Placental pericyte (primary cell): ENCODE measurements around a stretch of chr3.

DNA sequence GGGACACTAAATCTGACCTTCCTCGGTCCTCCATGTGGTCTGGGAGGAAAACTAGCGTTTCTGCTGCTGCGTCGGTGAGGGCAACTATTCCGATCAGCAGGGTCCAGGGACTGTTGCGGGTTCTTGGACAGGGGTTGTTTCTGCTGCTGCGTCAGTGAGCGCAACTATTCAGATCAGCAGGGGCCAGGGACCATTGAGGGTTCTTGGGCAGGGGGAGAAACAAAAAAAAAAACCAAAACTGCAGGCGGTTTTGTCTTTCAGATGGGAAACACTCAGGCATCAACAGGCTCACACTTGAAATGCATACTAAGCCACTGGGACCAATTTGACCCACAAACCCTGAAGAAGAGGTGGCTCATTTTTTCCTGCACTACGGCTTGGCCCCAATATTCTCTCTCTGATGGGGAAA lies 7.9 kb upstream of the UBP1 start:
- CAGE, long polyA plus RNA, result no peak

DNA sequence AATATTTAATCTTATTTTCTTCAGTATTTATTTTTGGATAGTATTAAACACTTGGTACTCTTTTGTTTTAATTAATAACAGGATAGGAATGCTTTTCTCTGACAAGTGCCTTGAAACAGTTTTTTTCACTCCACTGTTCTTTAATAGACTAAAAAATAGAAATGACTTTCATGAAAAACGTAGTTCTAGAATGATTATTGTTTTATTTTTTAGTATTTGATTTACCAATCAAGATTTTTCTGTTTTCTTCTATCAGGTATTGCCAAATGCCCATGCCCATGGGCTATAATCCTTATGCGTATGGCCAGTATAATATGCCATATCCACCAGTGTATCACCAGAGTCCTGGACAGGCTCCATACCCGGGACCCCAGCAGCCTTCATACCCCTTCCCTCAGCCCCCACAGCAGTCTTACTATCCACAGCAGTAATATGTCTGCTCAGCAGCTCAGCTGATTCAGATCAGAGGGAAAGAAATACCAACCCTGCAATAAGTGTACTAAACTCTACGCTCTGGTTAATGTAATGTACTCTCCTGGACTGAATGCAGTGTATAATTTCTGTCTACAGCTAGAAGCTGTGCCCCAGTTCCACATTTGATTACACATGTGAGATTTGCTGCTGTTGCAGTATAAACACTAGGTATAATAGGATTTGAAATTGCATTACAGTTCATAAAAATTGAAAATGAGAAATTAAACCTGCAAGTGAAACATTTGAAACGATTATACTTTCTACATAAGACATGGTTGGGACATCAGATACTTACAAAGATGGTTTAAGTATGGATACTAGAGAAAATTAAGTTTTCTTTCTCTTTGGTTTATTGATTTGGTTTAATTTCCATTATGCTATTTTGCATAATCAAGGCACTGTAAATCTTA lies 67.9 kb downstream of the PDCD6IP start:
- CAGE, long polyA plus RNA, result no peak

GRCh38 chr3:34418908-34419223 lies 620.4 kb downstream of the PDCD6IP start:
- CAGE, long polyA plus RNA, result no peak

- CAGE, long polyA plus RNA, result no peak
Measured at GRCh38 chr3:35528697-35529186, 110.6 kb upstream of the ARPP21 start.

DNA sequence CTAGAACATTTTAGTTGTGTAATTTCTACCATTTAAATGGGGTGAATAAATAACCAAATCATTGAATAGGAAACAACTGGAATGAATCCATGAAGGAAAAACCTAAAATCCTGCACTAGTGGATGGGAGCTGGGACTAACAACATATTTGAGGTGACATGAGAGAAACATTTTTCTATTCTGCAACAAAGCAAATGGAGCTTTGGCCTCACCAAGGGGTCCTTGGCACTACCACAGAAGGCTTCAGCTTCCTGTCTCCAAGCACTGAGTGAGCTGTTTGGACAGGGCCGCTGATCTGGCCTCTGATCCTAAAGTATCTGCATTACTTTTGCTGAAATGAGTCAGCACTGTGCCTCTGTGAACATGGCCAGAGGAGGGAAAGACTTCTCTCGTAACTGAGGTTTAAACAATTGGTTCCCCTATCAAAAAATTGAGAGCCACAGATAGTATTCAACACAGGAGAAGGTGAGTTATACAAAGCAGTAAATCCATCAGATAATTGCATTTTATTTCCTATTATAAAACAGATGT lies 9.0 kb downstream of the ARPP21 start:
- CAGE, long polyA plus RNA, result no peak

- CAGE, long polyA plus RNA, result no peak
Measured at GRCh38 chr3:35664362-35665032, 25.2 kb downstream of the ARPP21 start.

DNA sequence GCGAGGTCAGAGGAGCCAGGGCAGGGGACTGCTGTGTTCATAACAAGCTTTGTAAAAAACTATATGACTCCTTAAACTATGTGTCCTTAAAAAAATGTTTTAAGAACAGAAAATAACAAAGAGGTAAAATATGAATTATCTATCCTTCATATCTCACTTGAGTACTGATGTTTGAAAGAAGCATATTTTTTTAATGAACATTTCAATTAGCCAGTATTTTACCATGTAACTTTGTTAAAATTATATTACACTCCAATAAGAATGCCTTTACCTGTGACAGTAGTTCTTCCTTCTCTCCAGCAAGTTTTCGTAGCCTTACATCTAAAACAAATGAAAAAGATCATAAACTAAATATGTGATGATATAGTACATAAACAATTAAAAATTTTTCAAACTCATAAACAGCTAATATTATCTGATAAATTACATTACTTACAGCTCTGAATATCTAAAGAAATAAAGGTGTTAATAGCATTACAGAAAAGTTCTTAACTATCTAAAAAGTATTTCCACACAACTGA lies 70.2 kb downstream of the MLH1 start:
- CAGE, long polyA plus RNA, result no peak

GRCh38 chr3:37083595-37083832 lies 90.2 kb downstream of the MLH1 start:
- CAGE, long polyA plus RNA, result no peak

- CAGE, long polyA plus RNA, result no peak
Measured at GRCh38 chr3:37127329-37127815, 47.0 kb downstream of the LRRFIP2 start.

DNA sequence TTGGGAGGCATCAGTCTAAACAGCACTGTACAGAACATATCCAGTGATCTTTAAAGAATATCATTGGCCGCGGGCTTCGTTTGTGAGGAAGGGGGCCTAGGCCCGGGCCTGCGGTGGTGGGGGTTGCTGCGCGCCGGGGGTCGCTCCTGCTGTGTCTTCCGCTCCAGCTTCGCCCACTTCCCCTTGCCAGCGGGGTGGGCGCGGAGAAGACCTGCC lies 32.3 kb downstream of the GOLGA4 start:
- CAGE, long polyA plus RNA, result no peak

GRCh38 chr3:37330200-37330968 lies 87.3 kb downstream of the GOLGA4 start:
- CAGE, long polyA plus RNA, result no peak

DNA sequence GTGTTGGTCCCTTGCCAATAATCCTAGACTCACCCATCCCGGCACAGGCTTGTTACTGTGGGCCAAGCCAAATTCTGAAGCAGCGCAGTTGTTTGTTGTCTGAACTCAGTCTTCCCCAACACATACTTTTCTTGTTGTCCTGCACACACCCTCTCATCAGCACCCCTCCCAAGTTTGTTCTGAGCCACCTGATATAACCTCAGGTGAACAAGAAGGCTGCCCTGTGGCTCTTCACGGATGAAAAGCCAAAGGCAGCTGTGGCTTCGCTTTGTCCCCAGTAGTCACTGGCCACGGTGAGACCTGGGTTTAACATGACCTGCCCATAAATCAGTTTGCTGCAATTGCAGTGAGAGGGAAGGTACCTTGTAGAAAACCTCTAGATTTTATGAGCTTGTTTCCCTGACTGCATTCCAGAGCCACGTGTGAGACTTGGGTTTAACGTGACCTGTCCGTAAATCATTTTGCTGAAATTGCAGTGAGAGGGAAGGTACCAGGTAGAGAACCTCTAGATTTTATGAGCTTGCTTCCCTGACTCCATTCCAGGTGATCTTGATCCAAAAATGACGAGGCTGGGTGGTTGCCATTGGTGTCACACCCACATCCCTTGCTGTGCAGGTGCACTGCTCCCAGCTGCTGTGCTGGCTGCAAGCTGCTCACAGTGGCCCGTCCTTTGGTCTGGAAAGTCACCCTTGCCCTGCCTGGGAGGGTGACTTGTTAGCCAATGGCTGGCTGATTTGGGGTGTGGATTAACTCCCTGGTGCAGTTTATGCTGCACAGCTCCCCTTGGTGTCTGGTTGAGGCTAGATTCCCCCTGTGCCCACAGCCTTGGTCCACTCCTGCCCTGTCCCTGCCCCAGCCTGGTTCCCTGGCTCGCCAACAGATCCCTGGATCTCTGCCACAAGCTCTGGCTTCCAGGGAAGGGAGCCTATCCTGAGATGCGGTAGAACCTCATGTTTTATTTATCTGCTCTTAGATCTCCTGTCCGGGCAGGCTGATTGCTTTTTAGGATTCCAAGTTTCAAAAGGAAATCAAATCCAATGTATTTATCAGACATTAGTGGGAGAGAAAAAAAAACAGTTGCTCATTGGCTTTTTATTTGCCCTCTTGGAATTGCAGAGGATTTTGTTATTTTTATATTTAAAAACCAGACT lies 192.7 kb upstream of the CTDSPL start:
- CAGE, long polyA plus RNA, result no peak

DNA sequence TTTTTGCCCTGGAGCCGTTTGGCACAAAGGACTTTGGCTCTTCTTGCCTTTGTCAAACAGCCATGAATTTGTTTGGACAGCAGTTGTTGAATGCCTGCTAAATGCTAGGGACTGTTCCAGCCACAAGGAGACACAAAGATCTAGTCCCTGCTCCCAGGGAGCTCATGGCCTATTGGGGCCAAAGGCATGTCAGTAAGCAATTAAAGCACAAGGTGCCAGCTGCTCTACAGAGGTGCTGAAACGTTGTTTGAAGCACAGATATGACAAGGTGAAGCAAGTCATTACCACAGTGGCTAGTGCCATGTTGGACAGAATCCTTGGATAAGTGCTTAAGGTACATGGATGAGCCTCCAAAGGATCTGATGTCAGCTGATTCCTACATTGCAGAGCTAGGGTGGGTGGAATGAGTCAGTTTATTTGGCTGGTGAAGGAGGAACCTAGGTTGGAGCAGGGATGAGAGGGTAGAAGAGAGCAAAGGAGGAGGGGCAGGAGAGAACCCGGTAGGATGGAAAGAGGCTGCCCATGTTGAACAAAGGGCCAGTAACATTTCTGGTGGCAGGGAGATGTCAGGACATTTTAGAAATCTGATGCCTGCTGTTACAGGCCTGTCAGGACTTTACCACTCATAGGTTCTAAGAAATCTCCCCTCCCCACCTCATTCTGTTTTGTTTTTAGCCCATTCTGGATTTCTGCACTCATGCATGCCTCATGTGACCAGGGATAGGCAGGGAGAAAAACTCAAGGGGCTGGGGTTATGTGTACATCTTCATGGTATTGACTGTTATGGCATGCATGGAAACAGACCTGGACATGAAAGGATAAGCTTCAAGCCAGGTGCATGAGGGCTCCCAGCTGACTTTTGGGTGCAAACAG lies 171.7 kb upstream of the CTDSPL start:
- CAGE, long polyA plus RNA, result no peak

GRCh38 chr3:37694338-37694778 lies 167.3 kb upstream of the CTDSPL start:
- CAGE, long polyA plus RNA, result no peak

DNA sequence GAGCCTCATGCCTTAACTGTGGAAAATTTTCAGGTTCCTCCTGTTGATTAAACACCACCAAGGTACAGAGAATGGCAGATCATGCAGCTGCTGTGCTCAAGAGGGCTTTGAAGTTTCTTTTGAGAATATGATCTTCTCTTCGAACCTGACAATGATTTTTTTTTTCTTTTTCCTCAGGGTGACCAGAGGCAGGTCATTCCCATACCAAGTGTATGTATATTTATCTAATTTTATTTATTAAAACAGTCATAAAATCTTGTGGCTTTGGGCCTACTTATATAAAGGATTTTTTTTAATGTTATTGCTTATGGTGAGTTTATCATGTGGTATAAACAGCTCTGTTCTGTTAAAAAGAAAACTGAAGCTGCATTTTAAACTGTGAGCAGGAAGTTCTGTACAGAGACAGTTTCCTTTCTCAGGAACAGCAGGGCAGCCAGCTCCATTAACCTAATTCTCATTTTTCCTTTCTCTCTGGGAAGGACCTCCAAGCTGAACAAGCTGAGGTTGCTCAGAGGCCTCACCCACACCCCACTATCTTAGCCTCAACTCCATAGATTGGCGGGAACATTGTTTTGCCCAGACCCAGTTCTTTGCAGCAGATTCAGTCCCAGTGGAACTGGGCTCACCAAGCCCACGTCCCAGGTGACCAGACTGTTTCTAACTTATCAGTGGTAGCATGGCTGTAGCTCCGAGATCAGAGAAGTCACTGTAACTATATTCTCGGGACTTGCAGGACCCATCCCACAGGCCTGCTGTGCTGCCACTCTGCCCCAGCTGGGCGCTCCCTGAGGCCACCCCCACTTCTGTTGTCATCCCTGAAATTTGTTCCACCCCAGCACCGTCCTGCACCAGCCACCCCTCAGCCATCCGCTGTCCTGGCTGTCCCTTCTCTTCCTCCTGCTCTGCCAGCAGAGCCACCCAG lies 33.4 kb upstream of the VILL start:
- CAGE, long polyA plus RNA, result no peak

DNA sequence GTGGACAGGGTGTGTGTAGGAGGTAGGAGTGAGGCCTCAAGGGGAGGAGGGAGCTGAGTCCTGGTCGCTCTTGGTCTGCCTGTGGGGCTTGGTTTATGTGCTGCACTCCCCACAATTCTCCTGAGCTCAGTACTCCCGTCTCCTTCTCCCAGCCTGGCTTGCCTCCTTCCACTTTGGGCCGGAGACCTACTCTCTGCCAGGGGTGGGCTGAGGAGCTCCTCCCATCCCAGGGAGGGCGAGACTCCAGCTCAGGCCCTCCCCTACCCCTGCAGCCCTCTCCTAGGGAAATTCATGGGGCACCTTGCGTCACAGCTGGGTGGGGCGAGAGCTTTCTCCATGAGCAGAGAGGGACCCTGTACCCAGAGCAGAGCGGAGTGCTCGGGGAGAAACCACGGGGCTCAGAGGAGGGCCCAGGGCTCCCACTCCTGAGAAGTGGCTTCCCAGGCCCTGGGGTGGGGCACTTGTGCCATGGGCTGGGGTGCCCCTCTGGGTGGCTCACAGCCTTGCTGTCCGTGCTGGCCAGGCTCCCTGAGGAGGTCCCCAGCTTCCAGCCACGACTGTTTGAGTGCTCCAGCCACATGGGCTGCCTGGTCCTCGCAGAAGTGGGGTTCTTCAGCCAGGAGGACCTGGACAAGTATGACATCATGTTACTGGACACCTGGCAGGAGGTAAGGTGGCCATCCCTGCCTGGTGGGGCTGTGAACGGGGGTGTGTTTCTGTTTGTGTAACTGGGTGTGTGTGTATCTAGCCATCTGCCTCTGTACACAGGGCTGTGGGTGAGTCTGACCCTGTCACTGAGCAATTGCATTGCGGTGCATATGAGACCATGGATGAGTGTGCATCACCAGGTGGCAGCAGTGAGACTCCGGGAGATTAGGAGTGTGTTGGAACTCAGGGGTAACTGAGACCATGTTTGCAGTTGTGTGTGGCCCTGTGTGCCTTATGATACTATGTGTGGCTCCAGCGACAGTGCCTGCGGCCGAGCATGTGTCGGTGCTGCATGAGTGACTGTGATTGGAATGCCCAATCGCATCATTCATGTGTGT lies 13.5 kb downstream of the VILL start:
- CAGE, long polyA plus RNA, result no peak

- CAGE, long polyA plus RNA, result no peak
Measured at GRCh38 chr3:38038273-38039021, 561 bp upstream of the DLEC1 start.

DNA sequence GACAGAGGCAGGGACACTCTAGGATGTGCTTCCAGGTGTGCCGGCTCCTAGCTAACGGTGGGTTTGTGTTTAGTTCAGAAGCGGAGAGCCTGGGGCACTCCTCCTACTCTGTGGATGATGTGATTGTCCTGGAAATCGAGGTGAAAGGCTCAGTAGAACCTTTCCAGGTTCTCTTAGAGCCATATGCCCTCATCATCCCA lies 40.5 kb downstream of the ACAA1 start:
- CAGE, long polyA plus RNA, result no peak

DNA sequence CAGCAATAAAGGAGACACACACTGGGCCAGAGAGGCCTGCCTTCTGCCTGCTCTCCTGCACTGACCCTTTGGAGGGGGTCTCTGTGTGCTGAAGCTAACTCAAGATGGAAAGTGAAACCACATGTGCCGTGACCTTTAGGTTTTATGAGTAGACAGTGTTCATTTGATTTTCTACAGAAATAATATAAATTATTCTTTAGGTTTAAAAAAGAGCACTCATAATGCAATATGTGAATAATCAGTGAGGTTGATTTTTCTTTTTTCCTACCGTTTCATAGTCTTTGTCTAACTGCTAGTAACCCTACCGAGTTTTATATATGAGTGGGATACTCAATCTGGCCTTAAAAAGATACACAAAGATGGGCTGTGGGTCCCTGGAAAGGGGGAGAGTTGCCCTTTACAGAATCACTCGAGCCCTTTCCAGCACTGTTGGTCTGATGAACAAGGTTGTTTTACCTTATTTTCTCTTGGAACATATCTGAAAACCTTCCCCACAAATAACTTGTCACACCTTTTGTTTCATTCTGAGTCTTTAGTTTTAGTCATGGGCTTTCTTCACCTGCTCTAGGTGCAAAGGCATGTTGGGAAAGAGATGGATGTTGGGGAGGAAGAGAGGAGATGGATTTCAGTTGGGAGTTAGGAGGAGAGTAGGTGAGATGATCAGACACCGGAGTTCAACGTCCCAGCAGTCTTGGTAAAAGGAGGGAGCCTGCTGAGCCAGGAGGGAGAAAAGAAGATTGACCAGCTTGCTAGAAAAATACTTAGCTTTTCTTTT lies 11.6 kb upstream of the SLC22A13 start:
- CAGE, long polyA plus RNA, result no peak

DNA sequence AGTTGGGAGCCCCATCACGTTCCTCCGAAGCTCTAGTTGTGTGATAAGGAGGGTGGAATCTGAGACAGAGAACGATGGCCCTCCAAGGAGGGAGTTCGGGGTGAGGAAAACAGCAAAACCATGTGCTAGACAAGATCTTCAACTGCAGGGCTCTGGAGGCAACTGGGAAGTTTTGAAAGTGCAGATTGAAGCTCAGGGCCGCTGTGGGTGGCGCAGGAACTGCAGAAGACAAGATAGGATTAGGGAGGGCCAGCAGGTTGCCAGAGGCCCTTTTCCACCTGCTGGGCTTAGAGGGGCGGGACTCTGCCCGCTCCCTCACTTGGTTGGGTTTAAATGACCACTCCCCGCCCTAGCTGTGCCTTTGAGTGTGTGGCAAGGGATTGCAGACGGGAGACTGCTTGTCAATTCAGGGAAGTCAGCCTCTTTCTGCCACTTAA lies 665 bp upstream of the ACVR2B start:
- CAGE, long polyA plus RNA, result no peak